H4 (cell line): ENCODE measurements around the gene CD160.

GRCh38 chr1:120232751-120233274, 56.5 kb upstream of the SEC22B start:
- RAMPAGE, long total RNA, result no peak

DNA sequence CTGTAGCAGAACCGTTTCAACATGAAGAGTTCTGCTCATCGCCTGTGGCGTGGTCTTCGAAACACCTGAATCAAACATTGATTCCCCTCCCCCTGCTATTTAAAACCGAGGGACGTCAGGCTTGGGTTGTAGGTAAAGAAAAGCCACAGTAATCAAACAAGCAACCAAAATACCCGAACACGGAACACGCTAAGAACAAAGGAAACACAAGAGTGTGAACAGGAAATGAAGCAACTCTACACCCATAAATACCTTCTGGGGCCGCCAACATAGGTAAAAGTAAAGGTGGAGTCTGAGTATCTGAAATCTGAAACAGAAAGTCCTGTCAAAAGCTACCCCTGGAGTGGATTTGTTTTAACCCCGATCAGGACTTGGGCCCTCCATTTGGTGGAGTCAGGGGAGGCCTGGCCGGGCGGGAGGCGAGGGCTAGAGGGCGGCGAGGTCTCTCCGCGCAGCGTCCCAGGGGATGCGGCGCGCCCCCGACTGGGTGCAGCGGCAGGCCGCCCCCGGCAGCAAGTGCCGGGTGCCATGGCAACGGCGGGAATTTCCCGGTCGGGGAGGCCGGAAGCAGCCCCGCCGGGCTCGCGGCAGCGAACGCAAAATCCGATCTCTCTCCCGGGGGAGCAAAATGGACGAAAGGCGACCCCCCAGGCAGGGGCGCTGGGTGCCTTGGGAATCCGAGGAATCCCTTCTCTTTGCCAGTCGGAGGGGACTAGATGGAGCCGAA, 74.2 kb upstream of the NBPF8 start:
- RAMPAGE, long total RNA, result no peak

GRCh38 chr1:120941884-120943034, 52.7 kb downstream of the PPIAL4A start:
- RAMPAGE, long total RNA, result no peak

GRCh38 chr1:143497303-143497986, 408.3 kb downstream of the H3-7 start:
- RAMPAGE, long total RNA, result no peak

DNA sequence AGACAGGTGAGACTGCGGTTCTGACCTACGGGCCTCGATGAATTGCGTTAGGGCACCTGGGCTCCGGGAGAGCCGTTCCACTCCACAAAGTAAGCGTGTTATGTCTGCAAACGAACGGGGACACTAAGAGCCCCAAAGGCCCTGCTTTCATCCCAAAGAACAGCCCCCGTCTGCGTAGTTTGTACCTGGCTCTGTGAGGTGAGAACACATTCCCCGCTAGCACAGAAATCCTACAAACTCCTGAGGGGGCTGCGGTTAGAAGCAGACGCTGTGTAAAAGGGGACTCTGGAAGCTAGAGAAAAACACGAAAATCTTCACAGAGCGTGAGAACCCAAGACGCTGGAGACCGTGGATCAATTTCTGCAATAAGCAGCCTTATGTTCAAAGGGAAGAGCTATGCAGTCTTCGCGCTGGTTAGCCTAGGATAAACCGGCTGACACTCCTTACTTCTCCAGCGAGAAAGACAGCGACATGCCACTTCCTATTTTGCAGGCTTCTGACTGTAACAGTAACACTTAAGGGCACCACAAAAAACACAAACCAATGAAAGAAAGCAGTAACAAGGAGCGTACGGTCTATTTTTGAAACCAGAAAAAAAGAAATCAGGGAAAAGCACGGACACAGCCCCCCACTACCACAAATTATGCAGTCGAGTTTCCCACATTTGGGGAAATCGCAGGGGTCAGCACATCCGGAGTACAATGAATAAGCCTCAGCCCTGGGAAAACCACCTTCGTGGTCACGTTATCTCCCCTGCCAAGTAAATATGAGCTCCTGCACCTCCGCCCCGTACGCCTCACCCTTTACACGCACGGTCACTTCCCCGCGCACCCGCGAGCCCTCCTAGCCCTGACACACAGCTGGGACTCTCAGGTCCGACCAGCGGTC, 41.3 kb upstream of the PPIAL4F start:
- RAMPAGE, long total RNA, result no peak

GRCh38 chr1:144560540-144561487, 31.9 kb upstream of the PPIAL4F start:
- RAMPAGE, long total RNA, result no peak

DNA sequence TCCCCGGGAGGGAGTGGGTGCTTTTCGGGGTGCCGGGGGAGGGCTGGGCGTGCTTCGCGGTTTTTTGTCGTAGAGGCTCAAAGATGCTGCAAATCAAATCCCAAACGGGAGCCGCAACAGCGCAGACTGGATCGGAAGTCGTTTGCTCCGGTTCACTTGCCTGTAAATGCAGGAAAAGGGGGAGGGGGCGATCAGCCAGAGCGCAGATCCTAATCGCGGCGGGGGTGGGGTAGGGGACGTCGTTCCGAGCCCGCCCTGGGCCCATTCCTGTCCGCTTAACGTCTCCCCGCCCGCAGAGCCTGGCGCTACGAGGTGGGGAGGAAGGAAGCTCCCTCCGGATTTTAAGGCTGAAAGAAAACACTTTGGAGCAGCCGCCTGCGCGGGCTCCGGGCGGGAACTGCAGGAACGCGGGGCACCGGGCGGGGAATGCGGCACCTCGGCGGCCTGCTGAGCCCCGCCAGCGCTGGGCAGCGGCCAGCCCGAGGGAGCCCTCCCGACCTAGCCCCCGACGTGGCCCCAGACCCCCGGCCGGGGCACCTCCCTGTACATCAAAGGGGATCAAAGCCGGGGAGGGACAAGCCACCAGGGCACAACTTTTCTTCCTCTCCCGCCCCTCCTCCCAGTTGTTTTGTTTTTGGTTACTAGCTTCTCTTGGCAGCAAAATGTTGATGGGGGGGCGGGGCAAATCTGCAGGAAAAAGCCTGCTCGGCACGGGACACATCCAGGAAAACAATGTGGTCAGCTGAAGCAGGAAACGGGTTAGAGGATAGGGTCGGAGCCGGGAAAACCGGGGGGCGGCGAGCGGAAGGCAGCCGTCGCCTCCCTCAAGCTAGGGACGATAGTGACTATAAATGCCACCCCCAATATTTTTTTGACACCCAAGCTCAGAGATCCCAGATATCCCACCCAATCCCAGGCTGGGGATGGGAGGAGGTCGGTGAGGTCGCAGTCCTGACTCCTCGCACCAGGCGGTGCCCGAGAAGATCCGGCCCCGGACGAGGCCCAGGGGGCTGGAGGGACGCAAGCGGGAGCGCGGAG, 1.5 kb downstream of the SRGAP2B start:
- RAMPAGE, long total RNA, result no peak

GRCh38 chr1:145094516-145095207, 466 bp downstream of the SRGAP2B start:
- RAMPAGE, long total RNA, result no peak

- RAMPAGE, long total RNA, result no peak
Measured at GRCh38 chr1:145476046-145476389, 50.6 kb upstream of the NBPF20 start.

GRCh38 chr1:145690255-145690929, 16.8 kb downstream of the PDZK1 start:
- RAMPAGE, long total RNA, result no peak

DNA sequence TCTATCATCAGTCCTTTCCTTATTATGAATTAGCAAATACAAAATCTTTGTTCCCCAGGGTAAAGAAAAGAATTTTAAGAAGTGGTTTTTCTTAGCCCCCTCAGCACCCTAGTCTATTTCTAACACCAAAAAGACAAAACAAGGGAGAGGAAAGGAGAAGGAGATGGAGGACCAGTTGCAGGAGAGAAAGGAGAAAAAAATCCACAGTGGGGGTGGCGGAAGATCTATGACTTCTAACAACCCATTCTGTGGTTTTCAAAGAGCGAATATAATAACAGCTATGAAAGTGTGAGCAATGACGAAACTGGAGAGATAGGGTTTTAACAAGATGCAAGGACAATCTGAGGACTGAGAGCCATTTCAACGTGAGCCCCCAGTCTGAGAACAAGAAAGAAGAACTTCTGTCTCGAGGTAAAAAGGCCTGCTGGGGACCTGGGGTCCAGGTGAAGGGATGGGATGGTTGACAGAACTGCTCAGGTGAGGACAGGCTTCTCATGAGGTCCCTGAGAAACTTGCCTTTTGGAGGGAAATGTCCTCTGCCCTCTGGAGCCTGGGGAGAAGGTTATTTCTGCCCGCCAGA, at the start of gene CD160:
Gene CD160 (plus strand): TSS at position 351 of the 580 bp plus-strand sequence.
- RAMPAGE, long total RNA, result no peak

DNA sequence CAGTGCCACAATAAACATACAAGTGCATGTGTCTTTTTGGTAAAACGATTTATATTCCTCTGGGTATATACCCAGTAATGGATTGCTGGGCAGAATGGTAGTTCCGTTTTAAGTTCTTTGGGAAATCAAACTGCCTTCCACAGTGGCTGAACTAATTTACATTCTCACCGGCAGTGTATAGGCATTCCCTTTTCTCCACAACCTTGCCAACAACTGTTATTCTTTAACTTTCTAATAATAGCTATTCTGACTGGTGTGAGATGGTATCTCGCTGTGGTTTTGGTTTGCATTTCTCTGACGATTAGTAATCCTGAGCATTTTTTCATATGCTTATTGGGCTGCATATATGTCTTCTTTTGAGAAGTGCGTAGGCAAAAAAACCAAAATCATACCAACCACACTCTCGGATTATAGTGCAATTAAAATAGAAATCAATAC, 5.8 kb downstream of the RNF115 start:
- RAMPAGE, long total RNA, result no peak

GRCh38 chr1:145886517-145887131, 958 bp upstream of the ANKRD35 start:
- RAMPAGE, long total RNA, result no peak

DNA sequence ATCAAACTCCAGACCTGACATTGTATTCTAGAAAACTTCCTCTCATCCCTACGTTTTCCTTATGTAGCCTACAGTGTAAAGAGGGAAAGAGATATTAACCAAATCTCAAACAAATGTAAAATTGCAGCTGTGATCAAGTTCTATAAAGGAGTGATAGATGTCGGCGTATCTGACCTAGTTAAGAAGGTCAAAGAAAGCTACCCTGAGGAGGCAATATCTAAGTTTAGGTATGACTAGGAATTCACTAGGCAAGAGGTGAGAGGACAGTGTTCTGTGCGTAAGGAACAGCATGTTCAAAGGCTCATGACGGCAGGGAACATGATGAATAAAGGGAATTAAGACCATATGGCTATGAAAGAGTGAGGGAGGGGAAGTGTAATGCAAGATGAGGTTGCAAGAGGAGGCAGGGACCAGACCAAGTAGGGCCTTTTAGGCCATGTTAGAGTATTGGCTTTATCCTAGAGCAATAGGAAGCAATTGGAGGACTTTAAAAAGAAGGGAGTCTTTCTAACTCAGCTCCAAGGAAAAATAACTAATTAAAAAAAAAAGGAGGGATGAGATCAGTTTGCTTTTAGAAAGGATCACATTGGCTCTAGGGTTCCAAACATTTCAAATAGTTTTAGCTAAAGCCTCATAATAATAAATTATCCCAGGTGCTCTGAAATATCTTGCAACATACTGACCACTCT, 8.5 kb downstream of the LIX1L start:
- RAMPAGE, long total RNA, result no peak

GRCh38 chr1:145978160-145978521, 13.7 kb downstream of the POLR3GL start:
- RAMPAGE, long total RNA, result no peak

- RAMPAGE, long total RNA, result no peak
Measured at GRCh38 chr1:145995010-145995561, 1.3 kb downstream of the TXNIP start.

DNA sequence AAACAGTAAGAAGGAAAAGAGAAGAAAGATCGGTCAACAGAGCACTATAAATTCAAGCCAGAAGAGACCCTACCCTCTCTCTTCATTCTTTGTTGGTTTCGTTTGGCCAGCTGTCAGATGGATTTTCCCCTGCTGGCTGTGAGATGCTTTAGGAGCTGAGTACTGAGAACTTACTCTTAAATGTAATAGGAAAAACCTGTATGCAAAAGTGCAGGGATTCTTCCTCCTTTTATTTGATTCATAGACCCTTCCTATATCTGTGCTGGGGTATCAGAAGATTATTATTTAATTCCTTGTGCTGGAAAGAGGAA, 1.4 kb upstream of the TXNIP start:
- RAMPAGE, long total RNA, result no peak

- RAMPAGE, long total RNA, result no peak
Measured at GRCh38 chr1:145999303-146000322, 3.2 kb upstream of the TXNIP start.

GRCh38 chr1:146386925-146387781, 42.6 kb upstream of the PPIAL4H start:
- RAMPAGE, long total RNA, result no peak

GRCh38 chr1:147181393-147182065, 9.3 kb upstream of the PRKAB2 start:
- RAMPAGE, long total RNA, result no peak